Mucosa of descending colon (tissue), 1 donor: ENCODE measurements around the gene UBR7.

DNA sequence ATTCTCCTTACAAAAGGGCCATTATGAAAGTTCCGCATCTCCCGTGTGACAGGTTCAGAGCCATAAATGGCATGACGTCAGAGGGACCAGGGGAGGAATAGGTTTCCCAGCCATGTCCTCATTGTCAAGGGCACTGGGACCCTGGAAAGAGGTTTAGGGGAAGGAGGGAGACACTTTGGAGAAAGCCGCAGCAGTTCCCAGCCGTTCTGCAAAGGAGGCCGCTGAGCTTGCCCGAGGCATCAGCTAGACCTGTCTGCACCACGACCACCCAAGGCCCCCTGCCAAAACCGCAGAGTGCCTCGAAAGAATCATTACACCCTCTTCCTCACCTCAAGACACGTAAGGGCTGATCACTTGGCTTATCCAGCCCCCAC, 12.4 kb downstream of the FBLN5 start:
- PRO-cap, result no peak

GRCh38 chr14:91947759-91948397, 384 bp upstream of the FBLN5 start:
- PRO-cap, result no peak

GRCh38 chr14:92443527-92444168, 69.9 kb upstream of the RIN3 start:
- PRO-cap, result no peak

DNA sequence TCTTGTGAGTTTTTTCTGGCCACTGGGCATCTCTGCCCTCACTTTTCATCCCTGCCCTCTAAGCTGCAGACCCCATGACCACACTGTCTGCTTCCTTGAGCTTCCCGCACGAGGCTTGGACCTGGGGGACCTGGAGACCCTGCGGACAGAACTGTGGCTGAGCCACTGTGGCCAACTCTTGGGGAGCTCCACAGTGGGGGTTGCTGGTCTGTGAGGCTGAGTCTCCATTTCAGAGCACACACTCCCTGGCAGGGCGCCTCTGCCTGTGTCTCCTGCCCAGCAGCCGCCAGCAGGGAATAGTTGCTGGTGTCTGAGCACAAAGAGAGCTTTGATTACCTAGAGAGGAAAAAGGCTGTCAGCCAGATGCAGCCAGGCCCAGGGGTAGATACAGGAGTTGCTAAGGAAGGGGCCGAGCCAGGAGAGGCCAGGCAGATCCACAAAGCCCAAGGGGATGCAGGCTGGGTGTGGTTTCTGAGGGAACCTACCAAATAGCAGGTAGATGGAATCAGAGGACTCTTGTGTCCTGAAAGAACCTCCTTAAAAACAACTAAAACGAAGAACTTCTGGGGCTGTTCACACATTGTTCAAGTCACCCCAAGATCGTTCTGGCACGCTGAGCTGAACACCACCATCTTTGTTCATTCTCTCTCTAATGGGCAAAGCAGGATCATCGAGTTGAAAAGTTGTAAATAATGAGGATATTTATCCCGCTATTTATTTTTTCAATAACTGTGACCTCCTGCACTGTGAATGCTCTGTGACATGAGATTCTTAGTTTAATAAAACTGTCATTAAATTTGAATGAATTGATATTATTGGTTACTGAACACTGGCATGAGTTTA, 12.8 kb upstream of the RIN3 start:
- PRO-cap, result no peak

GRCh38 chr14:92535177-92535732, 21.7 kb downstream of the RIN3 start:
- PRO-cap, result unidirectional peak, minus-strand start at chr14:92535452

DNA sequence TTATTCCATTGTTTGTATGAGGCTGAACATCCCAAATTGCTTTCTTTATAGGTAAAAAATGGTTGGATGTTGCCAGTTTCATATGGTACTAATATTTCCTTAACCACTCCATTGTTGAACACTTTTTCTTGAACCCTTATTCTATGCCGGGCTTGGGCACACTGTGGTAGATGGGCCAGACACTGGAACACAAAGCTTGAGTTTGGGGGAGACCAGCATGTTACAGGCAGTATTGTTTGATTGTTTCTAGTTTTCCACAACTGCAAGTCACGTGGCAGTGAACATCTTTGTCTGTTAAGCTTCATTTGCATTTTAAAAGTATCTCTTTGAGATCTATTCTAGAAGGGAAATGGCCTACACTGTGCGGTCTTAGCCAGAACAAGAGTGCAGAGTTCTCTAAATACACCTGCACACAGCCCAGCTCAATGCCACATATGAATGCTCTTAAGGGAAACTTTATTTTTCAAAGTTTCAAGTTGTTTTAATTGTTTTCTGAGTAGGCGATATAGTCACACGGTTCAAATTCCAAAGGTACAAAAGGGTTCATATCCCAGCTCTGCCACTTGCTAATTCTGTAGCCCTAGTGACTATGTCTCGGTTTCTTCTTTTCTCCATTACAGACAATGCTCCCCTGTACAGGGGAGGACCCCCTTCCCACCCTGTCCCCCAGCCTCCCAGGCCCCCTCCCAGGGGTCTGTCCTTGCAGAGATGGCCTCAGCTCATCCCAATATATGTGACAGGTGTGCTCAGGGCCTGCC, 24.9 kb downstream of the RIN3 start:
- PRO-cap, result no peak

DNA sequence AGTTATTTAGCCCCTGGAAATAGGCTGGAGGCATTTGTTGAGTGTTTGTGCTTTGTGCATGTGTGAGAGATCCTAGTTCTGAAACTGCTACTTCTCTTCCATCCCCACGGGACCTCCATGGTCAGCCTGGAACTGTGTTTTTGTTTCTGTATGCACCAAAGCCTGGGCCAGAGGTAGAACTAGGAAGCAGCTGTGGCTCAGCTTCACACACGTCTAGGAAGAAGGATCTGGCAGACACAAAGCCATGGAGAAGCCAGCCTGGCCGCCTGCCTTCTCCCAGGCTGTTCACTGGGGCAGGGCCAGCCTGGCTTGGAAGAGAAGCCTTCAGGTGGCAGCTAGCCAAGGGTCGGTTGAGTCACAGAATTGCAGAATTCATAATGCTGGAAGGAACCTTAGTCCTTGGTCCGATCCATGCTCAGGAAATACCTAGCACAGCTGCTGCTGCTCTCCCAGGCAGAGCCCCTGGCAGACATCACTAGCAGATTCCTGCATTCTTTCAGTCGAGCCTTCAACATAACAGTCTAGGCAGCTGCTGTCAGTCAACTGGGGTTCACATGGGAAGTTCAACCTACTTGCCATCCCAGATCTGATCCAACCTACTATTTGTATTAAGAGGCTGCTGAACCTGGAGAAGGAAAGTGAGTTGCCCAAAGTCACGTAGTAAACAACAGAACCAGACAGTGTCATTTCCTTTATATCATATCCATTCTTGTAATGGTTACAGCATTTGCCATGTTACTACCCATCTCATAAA, 27.1 kb downstream of the RIN3 start:
- PRO-cap, result unidirectional peak, minus-strand start at position 290 of the sequence

- PRO-cap, result no peak
Observed at GRCh38 chr14:92577233-92577914, 63.8 kb downstream of the RIN3 start.

DNA sequence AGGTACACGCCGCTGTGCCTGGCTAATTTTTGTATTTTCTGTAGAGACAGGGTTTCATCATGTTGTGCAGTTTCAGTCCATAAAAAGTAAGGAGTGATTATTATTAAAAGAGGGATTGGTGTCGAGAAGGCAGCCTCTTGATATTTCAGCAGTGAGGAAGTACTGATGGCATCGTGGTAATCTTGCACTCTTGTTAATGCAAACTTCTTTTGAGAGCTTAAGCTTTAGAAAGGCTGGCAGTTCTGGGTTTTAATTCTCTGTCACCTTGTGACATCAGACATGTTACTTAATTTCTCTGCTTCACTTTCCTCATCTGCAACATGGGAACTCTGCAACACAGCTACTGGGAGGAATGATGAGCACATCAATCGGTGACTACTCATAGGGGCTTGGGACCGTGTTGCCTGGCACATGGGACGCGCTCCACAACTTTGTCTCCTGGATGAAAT, 72.2 kb downstream of the RIN3 start:
- PRO-cap, result no peak

- PRO-cap, result no peak
Observed at GRCh38 chr14:92653042-92653271, 95.5 kb downstream of the LGMN start.

DNA sequence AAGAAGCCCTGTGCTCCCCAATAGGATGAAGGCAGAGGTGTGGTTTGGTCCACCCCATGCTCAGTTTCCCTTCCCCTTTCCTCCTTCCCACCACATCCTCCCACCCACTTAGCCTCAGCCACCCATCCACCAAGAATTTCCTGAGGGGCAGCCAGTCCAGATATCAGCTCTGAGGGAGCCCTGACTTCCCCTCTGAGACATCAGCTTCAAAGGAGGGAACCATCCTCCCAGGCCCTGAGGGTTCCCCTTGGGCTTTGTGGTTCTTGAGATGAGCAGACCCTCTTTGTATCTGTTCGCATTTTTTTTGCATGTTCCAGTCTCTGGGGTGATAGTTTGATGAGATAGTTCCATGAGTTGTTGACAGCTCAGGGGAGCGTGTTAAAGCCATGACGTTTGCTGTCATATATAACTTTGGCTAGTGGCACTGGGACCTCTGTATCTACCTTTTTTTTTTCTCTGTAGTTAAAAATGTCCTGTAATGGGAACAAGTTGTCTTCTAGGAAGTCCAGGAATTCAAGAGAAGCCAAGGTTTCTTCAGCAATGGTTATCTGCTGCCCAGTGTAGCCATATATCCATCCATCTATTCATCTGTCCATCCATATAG, 71.2 kb downstream of the LGMN start:
- PRO-cap, result no peak

GRCh38 chr14:92694315-92695072, 53.9 kb downstream of the LGMN start:
- PRO-cap, result no peak

- PRO-cap, result no peak
Observed at GRCh38 chr14:92780299-92780913, 13.7 kb upstream of the GOLGA5 start.

DNA sequence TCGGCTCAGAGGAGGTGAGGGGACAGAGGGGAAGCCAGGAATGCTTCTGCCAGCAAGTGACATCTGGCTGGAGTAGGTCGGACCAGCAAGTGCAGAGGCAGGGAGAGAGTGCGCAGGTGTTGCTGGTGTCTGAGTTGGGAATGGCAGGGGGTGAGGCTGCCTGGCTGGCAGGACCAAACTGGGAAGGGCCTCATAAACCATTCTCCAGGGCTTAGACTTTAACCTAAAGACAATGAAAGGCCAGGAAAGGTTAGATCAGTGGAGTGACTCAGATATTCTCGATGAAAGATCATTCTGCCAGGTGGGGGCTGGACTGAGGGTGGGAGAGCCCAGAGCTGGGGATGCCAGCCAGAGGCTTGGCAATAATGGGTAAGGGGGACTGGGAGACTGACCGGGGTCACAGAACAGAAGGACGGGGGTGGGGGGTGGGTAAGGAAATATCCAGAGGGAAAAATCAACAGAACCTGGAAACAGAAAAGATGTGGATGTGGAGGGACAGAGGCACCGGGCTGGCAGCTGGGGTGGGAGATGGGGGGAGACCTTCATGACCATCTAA, 66.3 kb downstream of the ITPK1 start:
- PRO-cap, result bidirectional peak, plus-strand start at position 292 of the sequence, minus-strand start at position 142 of the sequence

DNA sequence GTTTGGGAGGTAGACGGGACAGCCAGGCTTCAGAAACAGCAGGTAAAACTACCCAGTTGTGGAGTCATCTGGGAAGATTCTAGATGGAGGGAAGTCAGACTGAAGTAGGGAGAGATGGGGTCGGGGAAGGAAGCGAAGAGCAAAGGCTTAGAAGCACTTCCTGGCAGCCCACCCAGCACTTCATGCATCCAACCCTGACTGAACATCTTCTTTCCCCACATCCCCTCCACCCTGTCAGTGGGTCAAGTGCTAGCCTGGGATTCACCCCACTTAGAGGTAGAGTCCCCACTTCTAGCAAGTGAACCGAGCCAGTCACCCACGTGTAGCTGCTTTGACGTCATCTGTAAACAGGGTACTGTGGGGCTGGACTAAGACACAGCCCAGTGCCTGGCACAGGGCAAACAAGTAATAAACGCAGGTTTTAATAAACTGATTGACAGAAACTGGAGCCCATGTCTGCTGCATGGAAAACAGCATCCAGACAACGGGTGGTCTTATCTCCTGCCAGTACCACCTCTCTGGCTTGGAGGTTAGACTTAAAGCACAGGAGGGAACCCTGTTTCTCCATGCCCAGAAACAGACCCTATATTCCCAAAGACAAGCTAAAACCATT, 61.7 kb downstream of the ITPK1 start:
- PRO-cap, result no peak

- PRO-cap, result no peak
Observed at GRCh38 chr14:93132299-93132898, 16.7 kb upstream of the ITPK1 start.

DNA sequence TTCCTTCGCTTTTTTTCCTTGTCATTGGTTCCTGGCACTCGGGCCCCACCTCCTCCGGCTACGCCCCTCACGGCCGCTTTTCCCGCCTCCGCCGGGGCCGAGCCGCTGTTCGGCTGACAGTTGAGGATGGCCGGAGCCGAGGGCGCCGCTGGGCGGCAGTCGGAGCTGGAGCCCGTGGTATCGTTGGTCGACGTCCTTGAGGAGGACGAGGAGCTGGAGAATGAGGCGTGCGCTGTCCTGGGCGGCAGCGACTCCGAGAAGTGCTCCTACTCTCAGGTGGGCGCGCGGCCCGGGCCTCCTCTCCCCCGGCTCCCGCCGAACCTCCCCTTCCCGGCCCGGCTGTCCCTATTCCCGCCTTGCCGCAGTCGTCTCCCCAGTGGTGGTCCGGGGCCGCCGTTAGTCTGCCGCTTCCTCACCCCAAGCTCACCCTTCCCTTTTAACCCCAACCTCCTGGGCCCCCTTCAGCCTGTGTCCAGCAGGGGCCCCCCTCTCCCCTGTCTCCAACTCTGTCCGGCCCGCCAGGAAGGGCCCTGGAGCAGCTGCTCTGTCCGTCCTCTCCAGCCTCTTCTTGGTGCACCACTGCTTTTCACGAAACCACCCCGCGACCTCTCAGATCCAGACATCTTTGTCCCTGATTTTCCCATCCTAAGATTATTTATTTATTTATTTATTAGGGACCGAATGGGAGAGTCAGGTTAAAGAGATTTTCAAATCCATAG, at the start of gene UBR7:
Gene UBR7, plus strand, starts transcription at position 91 of the 719 bp plus-strand sequence.
- PRO-cap, result bidirectional peak, plus-strand start at position 116 of the sequence, minus-strand start outside the sequence

DNA sequence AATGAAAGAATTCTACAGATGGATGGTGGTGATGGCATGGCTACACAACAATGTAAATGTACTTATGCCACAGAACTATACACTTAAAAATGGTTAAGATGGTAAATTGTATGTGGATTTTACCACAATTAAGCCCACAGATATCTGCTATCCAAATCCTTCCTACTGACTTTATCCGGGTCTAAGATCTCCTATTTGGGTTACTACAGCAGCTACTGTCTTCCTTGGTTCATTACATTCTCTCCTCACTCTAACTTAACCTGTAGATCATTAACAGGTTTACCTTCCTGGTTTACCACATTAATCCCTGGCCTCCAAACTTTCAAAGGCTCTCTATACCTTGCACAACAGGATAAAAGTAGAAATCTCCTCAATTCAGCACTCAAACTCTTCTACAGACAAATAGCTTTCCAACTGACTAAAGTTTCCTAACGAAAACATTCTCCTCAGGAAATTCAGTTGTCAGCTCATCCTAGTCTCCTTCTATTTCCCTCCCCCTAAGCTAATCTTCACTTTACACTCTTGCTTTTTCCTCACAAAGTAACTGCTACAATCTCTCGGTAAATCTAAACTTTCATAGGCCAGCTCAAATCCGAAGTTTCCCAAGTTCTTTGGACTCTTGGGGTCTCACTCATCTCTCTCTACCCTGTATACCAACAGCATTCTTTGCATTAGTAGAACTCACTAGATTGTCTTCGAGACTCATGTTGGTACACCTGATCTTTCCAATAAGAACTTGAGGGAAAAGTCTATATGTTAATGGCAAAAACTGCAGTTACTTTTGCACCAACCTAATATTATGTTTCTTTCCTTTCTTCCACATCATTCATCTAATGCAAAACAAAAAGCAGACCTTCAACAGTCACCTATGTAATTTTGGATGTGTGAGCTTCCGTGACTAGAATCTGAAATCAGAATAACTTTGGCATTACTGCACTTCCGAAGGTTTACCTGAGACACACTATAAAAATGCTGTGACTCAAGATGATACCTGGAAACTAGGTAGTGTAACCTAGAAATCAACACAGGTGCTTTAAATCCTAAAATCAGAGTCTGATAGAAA, 2.7 kb downstream of the BTBD7 start:
- PRO-cap, result no peak

DNA sequence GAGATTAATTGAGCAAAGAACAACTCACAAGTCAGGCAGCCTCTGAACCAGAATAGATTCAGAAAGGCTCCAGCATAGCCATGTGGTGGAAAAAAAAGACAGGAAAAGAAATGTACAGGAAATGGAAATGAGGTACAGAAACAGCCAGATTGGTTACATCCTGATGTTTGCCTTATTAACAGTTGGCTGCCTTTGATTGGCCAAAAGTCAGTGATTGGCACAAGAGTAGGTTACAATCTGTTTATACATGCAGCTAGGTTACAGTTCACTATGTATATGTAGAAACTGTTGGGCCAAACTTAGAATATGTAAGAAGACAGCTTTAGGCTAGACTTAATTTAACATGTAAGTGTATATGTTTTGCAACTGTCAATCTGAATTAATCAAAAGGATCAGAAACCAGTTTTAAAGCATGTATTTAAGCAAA, 118.9 kb downstream of the UNC79 start:
- PRO-cap, result no peak

GRCh38 chr14:93750687-93751250, 37.5 kb downstream of the PRIMA1 start:
- PRO-cap, result no peak